HepG2 (cell line): ENCODE measurements around a stretch of chr3.

- RRBS, 2 experiments = no CpG with 5 or more reads among the region's 1 CpG
CAGE:
- cytosol, long polyA minus RNA = no peak
- cytosol, long polyA plus RNA = no peak
- long polyA plus RNA = no peak
- nucleus, long polyA minus RNA = no peak
- nucleus, long polyA plus RNA = no peak
Measured at GRCh38 chr3:70803904-70804134, 491.4 kb upstream of the MDFIC2 start.

DNA sequence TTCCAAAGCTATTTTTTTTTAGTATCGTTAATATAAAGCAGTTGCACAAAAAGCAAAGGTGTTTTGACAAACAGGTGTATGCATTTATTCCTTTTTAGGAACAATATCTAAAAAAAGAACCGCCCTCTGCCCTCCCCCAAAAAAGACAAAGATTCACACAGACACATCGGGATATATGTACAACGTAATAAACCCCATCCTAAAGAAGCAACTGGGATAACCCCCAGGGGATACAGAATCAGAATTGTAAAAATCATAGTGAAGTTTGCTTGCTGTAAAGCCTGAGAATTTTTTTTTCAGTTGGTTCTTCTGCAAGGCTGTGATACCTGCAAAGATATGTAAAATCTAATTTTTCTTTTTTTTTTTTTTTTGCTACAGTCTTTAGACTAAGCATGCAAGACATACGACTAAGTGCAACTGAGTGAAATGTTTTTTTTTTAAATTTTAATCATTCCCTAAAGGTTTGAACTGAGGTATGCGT is 627.4 kb downstream of the FOXP1 start:
- RRBS, 2 experiments = no CpG with 5 or more reads among the region's 6 CpGs
CAGE:
- cytosol, long polyA minus RNA = start-site peak on the minus strand centred at position 307 of the sequence, 243 bp wide, 22 reads
- cytosol, long polyA plus RNA = no peak
- long polyA plus RNA = start-site peak on the minus strand centred at position 116 of the sequence, 43 bp wide, 20 and 22 reads in 2 replicates; start-site peak on the minus strand centred at position 220 of the sequence, 49 bp wide, 22 and 20 reads in 2 replicates
- nucleus, long polyA minus RNA = no peak
- nucleus, long polyA plus RNA = no peak

DNA sequence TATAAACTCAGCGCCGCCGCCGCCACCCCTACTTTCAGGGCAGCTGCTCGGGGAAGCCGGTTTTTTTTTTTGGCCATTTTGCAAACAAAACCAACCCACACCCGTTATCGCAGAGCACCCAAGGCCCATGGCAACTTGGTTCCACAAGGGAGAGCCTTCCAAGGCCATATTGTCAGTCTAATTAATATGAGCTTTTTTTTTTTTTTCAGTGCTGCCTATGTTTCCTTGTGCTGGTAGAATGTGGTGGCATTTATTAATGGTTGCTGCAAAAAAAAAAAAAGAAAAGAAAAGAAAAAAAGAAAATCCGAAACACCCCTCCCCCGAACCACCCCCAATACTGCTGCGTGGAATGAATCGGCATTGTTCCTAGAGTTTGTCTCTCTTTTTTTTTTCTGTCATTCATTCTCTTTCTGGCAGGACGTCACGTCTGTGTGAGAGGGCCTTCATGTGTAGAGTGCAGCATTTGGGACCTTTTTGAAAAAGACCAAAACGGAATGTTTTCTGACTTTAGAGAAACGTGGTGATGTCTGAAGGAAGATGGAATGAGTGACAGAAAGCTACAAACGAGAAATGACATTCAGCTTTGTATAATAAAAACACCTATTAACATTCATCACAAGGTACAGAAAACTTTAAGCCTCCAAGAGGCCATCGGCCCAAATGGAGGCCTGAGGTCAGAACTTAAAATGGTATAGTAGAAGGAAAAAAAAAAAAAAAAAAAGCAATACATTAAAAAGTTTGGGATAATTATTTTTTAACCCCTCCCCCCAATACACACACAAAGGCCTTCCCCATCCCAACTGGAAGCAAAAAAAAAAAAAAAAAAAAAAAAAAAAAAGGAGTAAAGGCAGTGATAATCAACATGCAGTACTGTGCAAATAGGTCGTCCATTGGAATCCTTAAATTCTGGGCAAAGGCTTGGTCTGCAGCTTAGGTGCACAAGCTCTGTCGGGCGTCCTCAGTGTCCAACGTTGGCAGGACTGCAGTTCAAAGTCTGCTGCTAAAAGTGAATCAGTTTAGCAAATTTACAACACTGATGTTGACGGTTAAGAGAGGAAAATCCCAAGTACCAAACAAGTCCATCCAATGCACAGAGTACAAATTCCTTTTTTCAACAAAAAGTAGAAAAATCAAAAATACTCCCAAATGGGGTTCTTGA is 625.2 kb downstream of the FOXP1 start:
- RRBS, 2 experiments = no CpG with 5 or more reads among the region's 23 CpGs
CAGE:
- cytosol, long polyA minus RNA = start-site peak on the minus strand centred at position 334 of the sequence, 46 bp wide, 57 reads
- cytosol, long polyA plus RNA = start-site peak on the minus strand centred at position 379 of the sequence, 132 bp wide, 135 and 241 reads in 2 replicates
- long polyA plus RNA = start-site peak on the minus strand centred at position 326 of the sequence, 35 bp wide, 296 and 274 reads in 2 replicates; start-site peak on the minus strand centred at position 615 of the sequence, 86 bp wide, 25 and 21 reads in 2 replicates
- nucleus, long polyA minus RNA = no peak
- nucleus, long polyA plus RNA = start-site peak on the minus strand centred at position 322 of the sequence, 17 bp wide, 120 and 95 reads in 2 replicates

DNA sequence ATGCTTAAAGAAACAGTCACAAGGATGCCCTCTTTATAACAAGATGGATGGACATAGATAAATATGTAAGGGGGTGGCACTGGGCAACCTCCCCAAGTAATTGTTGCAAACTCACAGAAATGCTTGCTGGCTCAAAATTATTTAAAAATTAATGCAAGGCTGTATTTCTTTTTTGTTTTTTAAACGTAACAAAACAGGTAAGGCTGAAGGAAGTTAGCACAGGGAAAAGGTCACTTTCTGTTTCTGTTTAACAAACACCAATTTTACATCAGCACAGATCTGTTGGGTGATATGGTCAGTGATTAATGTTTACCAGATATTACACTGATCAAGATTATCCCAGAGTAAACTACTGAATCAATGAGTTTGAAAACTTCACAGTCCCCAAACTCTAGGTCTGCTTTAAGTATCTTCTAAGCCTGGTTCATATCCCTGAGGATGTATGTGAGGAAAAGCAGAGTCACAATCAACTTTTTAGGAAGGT is 558.0 kb downstream of the FOXP1 start:
- RRBS, 2 experiments = no CpG with 5 or more reads among the region's 1 CpG
CAGE:
- cytosol, long polyA minus RNA = no peak
- cytosol, long polyA plus RNA = no peak
- long polyA plus RNA = no peak
- nucleus, long polyA minus RNA = no peak
- nucleus, long polyA plus RNA = no peak

DNA sequence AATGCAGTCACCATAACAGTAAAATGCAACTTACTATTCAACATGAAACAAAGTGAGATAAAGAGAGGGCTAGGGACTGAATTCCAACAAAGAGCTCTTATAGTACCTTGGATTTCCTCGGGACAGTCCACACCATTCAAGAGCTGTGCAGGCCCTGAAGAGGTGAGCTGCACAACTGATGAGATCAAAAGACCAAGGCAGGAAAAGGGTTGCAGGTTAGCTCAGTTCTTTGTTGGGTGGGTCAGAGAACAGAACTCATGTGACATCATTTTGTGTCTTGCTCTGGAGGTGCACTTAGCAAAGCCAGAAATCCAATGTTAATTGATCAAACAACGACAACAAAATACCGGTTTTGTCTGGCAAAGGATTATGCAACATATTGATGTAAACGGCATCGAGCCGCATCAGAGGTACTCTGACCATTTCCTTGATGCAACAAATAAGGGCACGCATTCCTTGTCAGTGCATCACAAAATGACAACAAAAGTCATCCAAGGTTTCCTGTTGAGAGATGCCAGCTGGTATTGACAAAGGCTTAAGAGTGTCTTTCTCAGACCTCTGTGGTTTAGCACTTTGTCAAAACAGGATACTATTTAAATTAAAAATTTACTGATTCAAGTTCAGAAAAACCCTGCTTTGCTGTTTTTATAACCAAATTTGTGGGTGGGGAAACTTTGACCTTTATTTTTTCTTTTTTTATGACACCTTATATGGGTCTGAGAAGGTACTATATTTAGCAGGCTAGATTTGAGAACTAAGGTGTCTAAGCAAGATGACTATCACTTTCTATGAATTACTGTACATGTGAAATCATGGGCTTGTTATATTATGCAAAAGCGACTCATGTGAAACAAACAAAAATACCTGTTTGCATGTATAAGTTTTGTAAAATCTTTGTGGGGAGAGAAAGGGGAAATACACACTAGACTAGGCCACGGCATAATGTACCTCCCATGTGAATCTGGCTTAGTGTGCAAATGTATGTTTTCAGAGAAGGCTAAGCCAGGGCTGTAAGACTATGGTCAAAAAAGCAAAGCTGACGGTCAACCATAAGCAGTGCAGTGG is 496.2 kb downstream of the FOXP1 start:
- RRBS, 2 experiments = no CpG with 5 or more reads among the region's 10 CpGs
CAGE:
- cytosol, long polyA minus RNA = no peak
- cytosol, long polyA plus RNA = start-site peak on the minus strand centred at position 206 of the sequence, 117 bp wide, 39 and 37 reads in 2 replicates
- long polyA plus RNA = start-site peak on the minus strand centred at position 189 of the sequence, 85 bp wide, 28 and 28 reads in 2 replicates
- nucleus, long polyA minus RNA = no peak
- nucleus, long polyA plus RNA = no peak

DNA sequence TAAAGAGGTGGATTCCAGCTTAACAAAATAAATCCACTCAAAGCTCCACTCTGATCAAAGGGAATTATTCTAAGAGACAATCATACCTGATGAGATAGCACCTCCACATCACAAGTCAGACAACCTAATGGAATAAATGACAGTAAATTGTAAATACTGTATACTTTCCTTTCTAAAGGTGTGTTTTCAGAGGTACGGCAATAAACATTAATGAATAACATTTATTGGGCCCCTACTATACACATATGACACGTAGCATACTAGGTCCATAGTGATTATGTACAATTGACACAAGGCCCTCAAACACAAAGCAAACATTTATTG is 429.9 kb downstream of the FOXP1 start:
- RRBS, 2 experiments = no CpG with 5 or more reads among the region's 2 CpGs
CAGE:
- cytosol, long polyA minus RNA = no peak
- cytosol, long polyA plus RNA = no peak
- long polyA plus RNA = no peak
- nucleus, long polyA minus RNA = no peak
- nucleus, long polyA plus RNA = no peak

DNA sequence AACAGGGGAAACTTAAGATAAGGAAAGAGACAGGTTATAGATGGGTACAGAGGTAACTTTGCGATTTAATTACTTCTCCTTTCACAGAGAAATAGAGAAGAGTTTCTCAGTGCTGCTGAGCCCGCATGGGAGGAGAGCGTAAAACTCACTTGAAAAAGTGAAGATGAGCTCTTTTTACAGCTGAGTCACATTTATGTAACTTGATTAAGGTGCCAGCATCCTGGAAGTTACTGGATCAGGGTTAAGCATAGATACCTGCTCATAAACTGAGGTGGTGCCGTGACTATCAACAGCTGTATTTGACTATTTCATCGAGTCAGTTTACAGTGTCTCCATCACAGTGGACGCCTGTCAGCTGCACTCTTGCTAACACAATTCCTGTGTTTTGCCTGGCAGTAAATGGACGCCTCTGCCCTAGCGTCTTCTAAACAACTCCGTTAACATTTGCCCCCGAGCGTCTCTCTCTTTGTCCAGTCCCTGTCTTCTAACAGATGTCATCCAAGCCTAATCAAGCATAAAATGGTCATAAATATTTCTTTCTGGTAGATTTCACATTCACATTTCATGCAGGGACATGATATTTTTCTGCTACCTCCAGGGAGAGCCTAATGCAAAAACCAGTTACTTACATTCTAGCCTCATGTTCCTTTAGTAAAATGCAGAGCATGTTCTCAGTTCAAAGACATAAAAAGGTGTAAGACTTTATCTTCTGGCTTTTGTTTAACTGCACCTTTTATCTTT is 414.5 kb downstream of the FOXP1 start:
- RRBS, 2 experiments = no CpG with 5 or more reads among the region's 11 CpGs
CAGE:
- cytosol, long polyA minus RNA = no peak
- cytosol, long polyA plus RNA = no peak
- long polyA plus RNA = no peak
- nucleus, long polyA minus RNA = no peak
- nucleus, long polyA plus RNA = no peak

DNA sequence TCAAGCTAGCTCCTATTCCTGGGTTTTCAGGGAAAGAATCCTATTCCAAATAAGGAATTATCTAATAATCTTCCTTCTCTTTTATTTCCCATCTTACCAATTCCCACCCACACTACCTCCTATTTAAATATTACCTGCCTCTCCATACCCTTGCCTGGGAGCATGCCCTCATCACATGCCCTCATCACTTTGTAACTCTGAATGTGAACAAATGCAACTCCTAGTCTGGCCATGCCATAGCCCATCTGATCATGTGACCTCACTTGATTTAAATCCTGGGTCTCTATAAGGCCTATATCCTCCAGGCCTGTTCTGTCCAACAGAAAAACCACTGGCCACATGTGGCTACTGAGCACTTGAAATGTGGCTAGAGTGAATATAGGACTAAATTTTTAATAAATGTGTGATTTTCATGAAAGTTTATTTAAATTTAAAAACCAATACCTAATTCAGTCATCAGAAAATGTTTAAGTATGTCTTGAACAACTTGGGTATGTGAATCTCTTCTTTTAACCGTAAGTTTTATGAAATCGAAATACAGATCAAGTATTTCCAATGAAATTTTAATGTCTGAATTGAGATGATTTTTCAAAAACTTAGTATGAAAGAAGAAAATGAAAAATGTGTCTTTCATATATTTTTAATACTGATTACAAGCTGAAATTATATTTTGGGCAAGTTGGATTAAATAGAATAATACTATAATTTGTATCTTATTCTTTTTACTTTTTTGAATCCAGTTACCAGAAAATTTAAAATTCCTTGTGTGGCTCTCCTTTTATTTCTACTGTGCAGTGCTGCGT is 364.3 kb downstream of the FOXP1 start:
- RRBS, 2 experiments = no CpG with 5 or more reads among the region's 3 CpGs
CAGE:
- cytosol, long polyA minus RNA = no peak
- cytosol, long polyA plus RNA = no peak
- long polyA plus RNA = no peak
- nucleus, long polyA minus RNA = no peak
- nucleus, long polyA plus RNA = no peak

DNA sequence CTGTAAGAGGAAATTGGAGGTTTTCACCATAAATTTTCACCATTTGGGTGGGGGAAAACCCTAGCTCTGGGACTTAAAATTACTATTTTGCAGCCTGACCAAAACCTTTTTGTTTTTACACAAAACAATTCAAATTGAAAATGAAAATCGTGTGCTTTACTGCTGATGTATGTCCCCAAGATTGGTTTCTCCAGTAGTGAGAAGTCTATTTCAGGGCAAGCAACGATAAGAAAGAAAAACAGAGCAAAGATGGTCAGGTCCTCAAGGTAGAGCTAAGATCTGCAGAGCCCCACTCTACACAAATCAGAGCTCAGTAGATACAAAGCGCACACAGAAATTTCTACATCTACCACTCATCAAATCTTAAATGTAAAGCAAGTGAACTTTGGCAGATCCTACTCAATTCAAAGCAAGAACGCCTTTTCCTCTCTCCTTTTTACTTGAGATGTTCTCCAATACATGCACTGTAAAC is 282.4 kb downstream of the FOXP1 start:
- RRBS, 2 experiments = no CpG with 5 or more reads among the region's 4 CpGs
CAGE:
- cytosol, long polyA minus RNA = no peak
- cytosol, long polyA plus RNA = no peak
- long polyA plus RNA = no peak
- nucleus, long polyA minus RNA = no peak
- nucleus, long polyA plus RNA = no peak

DNA sequence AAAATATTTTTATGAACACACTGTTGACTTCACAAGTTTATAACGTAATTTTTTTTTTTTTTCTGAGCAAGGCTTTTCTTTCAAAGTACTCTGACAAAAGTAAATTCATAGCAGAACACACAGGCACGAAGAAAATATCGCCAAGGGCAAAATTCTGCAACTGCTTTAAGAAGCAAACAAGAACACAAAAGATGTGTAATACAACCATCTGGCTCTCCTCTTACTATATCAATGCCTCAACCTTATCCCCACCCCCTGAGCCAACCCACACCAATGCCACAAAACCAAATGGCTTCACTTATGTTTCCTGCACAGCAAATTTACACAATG is 274.2 kb downstream of the FOXP1 start:
- RRBS, 2 experiments = no CpG with 5 or more reads among the region's 3 CpGs
CAGE:
- cytosol, long polyA minus RNA = no peak
- cytosol, long polyA plus RNA = no peak
- long polyA plus RNA = no peak
- nucleus, long polyA minus RNA = no peak
- nucleus, long polyA plus RNA = no peak

DNA sequence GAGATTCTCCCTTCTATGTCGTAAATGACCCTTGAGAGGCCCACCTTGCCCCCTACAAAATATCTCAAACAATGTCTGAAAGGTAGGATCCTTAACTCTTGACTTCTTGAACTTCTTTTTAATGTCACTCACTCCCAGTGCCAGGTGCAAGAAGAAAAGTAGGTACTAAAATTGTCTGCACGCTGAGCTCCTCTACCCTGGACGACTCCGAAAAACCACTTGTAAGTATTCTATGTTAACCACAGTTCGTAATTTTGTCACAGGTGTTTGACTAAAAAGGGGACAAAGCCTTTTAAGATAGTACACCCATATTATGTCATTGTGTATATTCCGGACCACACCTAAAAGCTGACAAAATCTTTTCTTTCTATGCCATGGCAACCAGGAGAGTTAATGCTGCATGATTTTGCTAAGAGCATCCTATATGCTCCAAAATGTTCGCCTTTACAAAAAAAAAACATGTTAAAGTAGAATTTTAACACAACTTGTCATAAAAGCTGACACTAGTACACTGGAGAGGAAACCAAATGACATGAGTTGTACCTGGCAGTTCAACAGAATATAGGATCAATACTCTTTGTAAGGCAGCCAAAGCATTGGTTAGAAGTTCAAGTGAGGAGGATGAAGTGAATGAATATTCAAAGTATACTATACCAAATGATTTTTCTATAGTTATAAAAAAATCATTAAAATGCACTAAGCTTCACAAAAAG is 210.5 kb downstream of the FOXP1 start:
- RRBS, 2 experiments = no CpG with 5 or more reads among the region's 7 CpGs
CAGE:
- cytosol, long polyA minus RNA = no peak
- cytosol, long polyA plus RNA = no peak
- long polyA plus RNA = no peak
- nucleus, long polyA minus RNA = no peak
- nucleus, long polyA plus RNA = no peak

- RRBS, 2 experiments = 92 to 99% methylated on average over 4 of the region's 22 CpGs
CAGE:
- cytosol, long polyA minus RNA = no peak
- cytosol, long polyA plus RNA = no peak
- long polyA plus RNA = no peak
- nucleus, long polyA minus RNA = no peak
- nucleus, long polyA plus RNA = no peak
Measured at GRCh38 chr3:71428787-71429818, 154.4 kb downstream of the FOXP1 start.

GRCh38 chr3:71447756-71448163 is 135.8 kb downstream of the FOXP1 start:
- RRBS, 2 experiments = no CpG with 5 or more reads among the region's 5 CpGs
CAGE:
- cytosol, long polyA minus RNA = no peak
- cytosol, long polyA plus RNA = no peak
- long polyA plus RNA = no peak
- nucleus, long polyA minus RNA = no peak
- nucleus, long polyA plus RNA = no peak

- RRBS, 2 experiments = no CpG with 5 or more reads among the region's 12 CpGs
CAGE:
- cytosol, long polyA minus RNA = start-site peak on the minus strand at chr3:71454986-71454992, 6 reads; start-site peak on the minus strand at chr3:71455179-71455186, 7 reads
- cytosol, long polyA plus RNA = no peak
- long polyA plus RNA = no peak
- nucleus, long polyA minus RNA = no peak
- nucleus, long polyA plus RNA = no peak
Measured at GRCh38 chr3:71454798-71455624, 128.5 kb downstream of the FOXP1 start.

DNA sequence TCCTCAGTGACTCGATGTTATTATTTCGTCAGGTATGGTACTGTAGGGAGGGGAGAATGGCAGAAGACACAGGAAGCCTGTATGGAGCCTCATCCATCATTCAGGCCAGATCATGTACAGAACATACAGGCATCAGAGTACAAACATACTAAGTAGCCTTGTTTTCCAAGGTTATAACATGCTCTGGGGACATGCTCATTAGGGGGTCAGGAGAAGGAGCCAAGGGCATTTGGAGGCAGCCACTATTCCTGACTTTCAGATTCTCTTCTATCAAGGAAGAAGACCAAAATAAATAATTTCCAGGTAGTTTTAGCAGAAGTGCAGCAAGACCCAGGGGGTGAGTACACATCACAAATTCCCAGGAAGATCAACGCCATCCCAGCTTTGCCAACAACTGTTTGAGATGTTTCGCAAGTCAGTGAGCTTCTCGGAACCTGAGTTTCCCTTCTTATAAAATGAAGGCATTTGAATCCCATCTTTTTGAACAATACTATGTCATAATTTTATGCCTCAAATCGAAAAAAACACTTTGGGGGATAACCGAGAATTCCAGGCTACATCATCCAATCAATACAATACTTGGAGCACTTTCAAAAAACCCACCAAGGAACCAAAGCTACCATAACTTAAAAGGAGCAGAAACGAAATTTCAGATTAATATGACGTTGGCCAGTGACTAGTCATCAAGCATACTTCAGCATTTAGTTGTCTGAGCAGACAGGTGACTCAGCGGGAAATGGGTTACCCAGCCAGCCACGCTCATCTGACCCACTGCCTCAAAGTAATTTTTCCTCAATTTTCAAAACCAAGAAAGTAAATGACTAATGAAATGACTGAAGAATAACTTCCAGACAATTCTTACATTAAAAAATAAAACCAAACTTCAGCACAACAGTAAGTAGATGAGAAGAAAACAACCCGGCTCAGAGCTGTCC is 79.6 kb downstream of the FOXP1 start:
- RRBS, 2 experiments = no CpG with 5 or more reads among the region's 12 CpGs
CAGE:
- cytosol, long polyA minus RNA = no peak
- cytosol, long polyA plus RNA = no peak
- long polyA plus RNA = no peak
- nucleus, long polyA minus RNA = no peak
- nucleus, long polyA plus RNA = no peak

DNA sequence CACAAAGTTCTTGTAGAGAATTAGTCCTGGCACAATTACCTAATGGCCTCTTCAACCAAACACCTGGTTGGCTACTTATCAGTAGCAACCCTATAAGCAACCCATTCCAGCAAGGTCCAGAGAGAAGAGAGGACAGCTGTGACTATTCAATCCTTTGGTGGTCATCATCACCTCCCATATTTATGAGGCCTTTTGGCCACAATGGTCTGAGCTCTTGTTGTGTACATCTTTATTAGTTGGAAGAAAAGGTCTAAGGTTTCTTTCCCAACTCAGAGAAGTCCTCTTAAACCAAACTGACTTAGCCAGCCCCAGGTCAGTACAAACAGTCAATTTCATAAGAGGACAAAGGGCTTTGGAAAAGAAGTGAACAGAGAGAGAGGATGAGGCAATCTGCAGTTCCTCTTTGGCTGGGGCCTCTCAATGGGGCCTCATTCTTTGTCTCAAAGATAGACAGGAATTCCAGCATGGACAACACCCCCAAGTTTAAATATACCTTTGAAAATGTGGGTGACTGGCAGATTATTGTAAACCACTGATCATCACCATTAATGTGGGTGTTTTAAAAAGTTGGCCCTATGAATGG is 35.8 kb downstream of the FOXP1 start:
CAGE:
- cytosol, long polyA minus RNA = no peak
- cytosol, long polyA plus RNA = no peak
- long polyA plus RNA = no peak
- nucleus, long polyA minus RNA = no peak
- nucleus, long polyA plus RNA = no peak

DNA sequence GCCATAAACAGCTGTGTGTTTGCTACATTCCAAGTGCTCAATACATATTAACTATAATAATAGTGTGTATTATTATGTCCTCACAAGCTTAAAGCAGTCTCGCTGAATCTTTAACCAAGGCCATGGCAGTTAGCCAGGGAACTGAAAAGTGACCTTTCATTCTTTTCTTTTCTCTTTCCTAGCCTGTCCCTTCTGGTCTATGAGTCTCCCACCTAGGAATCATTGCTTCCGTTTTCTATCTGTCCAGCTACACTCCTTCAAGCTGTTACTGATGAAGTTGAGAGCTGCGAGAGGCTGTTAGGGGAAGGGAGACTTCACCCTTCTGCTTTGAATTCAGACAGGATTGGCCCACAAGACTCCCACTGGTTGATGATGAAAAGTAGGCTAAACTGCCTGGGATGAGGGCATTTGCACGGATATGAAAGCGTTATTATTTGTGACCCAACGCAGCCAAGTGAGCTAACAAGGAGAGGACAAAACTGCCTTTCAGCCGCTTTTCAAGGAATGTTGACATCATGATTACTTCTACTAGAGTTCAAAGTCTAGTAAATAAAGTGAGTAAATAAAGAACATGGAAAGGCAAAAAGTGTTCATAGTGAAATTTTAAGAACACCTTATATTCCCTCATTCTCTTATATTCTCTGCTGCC is 30.2 kb downstream of the EIF4E3 start:
- RRBS, 2 experiments = no CpG with 5 or more reads among the region's 7 CpGs
CAGE:
- cytosol, long polyA minus RNA = no peak
- cytosol, long polyA plus RNA = no peak
- long polyA plus RNA = no peak
- nucleus, long polyA minus RNA = no peak
- nucleus, long polyA plus RNA = no peak

GRCh38 chr3:71724522-71724852 is 715 bp downstream of the EIF4E3 start:
- RRBS, 2 experiments = no CpG with 5 or more reads among the region's 16 CpGs
CAGE:
- cytosol, long polyA minus RNA = no peak
- cytosol, long polyA plus RNA = no peak
- long polyA plus RNA = no peak
- nucleus, long polyA minus RNA = no peak
- nucleus, long polyA plus RNA = no peak

- RRBS, 2 experiments = no CpG with 5 or more reads among the region's 5 CpGs
CAGE:
- cytosol, long polyA minus RNA = no peak
- cytosol, long polyA plus RNA = no peak
- long polyA plus RNA = no peak
- nucleus, long polyA minus RNA = no peak
- nucleus, long polyA plus RNA = no peak
Measured at GRCh38 chr3:72031432-72031884, 246.5 kb upstream of the PROK2 start.

- RRBS, 2 experiments = no CpG with 5 or more reads among the region's 3 CpGs
CAGE:
- cytosol, long polyA minus RNA = no peak
- cytosol, long polyA plus RNA = no peak
- long polyA plus RNA = no peak
- nucleus, long polyA minus RNA = no peak
- nucleus, long polyA plus RNA = no peak
Measured at GRCh38 chr3:72123939-72124063, 338.9 kb upstream of the PROK2 start.